ENCODE results near the gene CALML4.

- RRBS, result 74% methylated on average over 4 of the region's 18 CpGs
Measured at GRCh38 chr15:68205082-68205721, at the start of gene CALML4. CALML4 (minus strand) TSS chr15:68205332.

GRCh38 chr15:68279107-68279629 is 1.6 kb downstream of the FEM1B start:
- RRBS, result no CpG with 5 or more reads among the region's 8 CpGs

DNA sequence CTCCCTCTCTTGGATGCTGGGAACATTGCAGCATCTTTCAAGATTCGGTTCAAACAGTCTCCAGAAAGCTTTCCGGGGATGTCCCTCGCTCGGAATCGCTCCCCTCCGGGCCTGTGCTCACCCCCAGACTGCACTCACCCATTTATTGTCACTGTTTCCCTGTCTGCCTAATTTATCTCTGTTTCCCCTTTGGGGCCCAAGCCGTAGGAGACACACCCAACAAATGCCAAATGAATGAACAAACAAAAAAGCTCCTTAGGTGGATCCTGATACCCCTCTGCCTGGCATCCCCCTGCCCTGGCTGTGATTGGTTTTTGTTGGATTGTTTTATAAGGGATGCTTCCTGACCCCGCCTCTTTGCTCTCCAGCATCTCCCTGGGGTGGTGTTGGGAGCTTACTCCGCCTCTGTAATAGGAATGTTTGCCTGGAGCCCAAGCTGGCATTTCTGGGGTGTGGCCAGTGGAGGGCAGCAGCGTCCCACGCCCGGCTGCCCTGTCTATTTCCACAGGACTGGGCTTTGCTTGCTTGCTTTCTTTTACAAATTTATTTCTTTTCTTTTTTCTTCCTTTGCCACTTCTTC is 28.9 kb downstream of the FEM1B start:
- RRBS, result no CpG with 5 or more reads among the region's 12 CpGs

DNA sequence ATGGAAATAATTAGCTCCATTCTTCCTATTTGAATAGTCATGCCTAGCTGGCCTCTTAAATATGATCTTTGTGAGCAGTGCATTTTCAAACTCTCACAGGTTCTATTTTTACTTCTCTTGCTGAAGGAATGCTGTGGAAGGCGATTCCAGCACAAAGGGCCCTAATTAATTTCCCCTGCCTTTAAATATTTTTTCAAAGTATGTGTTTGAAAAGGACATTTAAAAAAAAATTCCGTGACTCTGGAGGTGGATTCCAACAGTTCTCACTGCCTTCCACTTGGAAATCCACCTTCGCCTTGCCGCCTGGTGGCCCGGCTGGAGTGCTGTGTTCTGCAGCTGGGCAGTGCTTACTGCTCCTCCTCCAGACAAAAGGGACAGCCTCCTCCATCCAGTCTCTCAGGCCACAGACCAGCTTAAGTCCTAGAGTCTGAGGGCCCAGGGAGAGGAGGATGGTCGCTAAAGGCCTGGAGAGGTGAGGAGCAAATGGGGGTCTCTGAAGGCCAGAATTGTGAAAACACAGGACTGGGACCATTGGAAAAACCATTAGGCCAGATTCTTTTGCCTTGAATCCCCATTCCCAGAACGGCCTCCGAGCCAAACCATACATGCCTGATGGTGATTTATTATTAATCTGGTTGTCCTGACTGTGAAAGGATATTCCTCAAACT is 61.4 kb upstream of the CORO2B start:
- RRBS, result no CpG with 5 or more reads among the region's 8 CpGs

DNA sequence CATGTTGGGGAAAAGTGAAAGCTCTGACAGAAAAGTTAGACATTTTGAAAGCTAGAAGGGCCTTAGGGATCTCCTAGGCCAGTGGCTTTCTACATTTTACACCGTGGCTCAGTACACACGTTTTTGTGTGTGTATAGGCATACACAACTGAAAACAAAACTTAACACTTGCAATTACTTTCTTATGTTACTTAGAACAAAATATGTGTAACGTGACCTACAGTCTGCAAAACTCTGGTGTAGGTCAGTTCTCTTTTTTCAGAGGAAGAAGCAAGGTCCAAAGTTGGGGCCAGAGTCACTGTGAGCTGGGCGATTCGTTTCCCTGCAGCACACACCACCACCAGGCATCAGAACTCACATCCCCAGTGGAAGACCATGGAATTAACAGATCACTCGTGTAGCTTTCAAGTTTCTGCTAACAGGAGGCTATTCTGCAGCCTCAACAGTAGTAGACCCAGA is 25.9 kb downstream of the ANP32A start:
- RRBS, result no CpG with 5 or more reads among the region's 6 CpGs

GRCh38 chr15:69059908-69060287 is 45.4 kb downstream of the NOX5 start:
- RRBS, result no CpG with 5 or more reads among the region's 6 CpGs

- RRBS, result no CpG with 5 or more reads among the region's 4 CpGs
Measured at GRCh38 chr15:69093070-69093548, 67.3 kb upstream of the GLCE start.

GRCh38 chr15:69488129-69488460 is 35.5 kb downstream of the RPLP1 start:
- RRBS, result no CpG with 5 or more reads among the region's 8 CpGs

- RRBS, result no CpG with 5 or more reads among the region's 5 CpGs
Measured at GRCh38 chr15:69853527-69853791, 244.3 kb downstream of the TLE3 start.

GRCh38 chr15:70023225-70023605 is 74.5 kb downstream of the TLE3 start:
- RRBS, result no CpG with 5 or more reads among the region's 4 CpGs

GRCh38 chr15:70053521-70054242 is 44.0 kb downstream of the TLE3 start:
- RRBS, result no CpG with 5 or more reads among the region's 13 CpGs

DNA sequence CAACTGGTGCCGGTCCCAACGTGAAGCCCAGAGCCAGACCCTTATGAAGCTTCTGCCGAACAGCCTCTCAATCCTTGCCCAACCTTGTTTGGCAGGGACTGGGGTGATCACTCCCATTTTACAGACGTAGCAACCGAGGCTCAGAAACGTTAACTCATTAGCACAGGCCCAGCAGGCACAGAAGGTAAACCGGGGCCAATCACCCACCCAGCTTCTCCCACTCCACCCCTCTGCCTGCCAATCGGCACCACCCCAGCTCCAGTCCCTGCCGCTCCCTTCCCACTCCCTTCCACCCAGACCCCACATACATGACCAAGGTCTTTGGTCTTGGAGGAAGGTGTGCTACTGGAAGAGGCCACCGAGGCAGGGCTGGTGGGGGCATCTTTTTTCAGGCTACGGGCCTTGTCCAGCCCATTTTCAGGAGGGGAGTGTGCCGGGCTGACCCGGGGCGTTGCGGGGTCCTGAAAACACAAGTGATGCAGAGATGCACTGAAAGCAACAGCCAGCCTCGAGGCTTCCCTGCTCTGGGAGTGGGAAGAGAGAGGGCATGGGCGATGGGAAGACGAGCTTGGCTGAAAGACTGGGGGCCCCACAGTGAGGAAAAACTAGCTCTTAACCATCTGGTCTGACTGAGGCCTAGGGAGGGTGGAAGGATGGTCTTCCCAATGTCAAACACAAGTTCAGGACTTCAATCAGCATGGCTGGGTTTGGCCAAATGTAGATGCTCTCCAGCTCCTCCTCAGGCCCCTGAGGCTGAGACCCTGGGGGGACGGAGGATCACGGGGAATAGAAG is 39.2 kb downstream of the TLE3 start:
- RRBS, result no CpG with 5 or more reads among the region's 20 CpGs

- RRBS, result no CpG with 5 or more reads among the region's 2 CpGs
Measured at GRCh38 chr15:70071330-70071670, 26.4 kb downstream of the TLE3 start.

DNA sequence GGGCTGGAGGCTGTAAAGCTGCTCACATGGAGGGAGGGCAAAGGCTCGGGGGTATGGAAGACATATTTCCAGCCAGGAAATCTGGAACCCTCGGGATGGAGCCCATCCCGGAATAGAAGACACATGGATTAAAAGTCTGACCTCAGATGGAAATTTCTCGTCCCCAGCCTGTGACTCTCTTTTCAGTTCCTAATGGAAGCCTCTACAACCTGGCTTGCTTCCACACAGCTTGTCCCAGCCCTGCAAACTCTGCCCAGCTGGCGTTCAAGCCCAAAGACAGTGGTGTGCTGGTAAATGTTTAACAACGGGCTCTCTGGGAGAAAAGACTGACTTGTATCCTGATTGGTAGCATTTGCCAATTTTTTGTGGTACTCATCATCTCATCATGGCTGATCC is 35.6 kb upstream of the TLE3 start:
- RRBS, result no CpG with 5 or more reads among the region's 6 CpGs

DNA sequence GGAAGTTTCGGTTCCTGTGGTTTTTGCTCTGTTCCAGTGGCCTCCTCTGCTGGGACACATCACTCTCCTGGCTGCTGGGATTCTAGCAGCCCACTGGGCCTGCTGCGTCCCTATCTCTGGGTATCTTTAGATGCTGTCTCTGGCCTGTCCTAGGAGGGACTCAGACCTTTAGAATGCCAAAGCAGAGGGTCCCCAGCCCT is 148.3 kb upstream of the TLE3 start:
- RRBS, result no CpG with 5 or more reads among the region's 2 CpGs

GRCh38 chr15:70263972-70264493 is 166.3 kb upstream of the TLE3 start:
- RRBS, result no CpG with 5 or more reads among the region's 10 CpGs

DNA sequence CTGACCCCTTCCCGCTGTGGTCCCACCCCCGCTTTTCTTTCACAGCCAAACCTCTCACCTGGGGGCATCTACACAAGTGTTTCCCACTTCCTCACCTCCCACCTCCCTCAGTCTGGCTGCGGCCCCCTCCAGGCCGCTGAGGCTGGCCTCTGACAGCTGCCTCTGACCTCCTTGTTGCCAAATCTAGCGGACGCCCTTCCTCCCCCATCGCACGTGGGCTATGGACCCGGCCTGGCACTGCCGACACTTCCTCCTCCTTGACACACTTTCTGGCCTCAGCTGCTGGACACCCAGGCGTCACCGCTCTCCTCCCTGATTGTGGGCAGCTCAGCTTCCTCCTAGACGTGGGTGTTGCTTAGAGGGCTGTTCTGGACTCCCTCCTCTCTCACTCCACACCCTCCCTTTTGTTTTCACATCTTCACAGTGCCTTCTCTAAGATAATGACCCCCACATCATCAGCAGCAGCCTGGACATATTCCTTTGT is 169.0 kb upstream of the TLE3 start:
- RRBS, result no CpG with 5 or more reads among the region's 13 CpGs

DNA sequence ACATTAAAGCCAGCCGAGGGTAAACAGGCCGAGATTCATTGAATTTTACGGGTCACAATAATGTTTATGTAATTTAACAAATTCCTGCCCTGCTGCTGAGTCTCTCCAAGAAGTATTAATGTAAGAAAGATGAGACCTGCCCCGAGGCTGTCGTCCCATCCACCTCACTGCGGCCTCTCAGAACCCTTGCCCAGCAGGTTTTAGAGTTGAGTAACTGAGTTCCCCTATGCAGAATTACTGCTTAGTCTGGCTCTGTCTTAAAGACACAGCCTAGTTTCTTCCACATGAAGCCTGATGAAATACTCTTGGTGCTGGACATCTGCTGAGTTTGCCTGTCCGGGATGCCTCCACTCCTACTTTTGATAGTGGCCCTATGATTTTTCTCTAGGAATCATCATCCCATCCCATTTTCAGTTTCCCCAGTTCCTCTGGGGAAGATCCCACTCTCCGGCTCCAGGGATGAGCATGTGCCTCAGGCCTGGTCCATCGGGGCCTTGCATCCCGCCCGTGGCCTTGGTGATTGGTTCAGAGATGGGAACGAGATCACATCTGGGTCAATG is 226.6 kb upstream of the TLE3 start:
- RRBS, result 94% methylated on average over 2 of the region's 12 CpGs

- RRBS, result no CpG with 5 or more reads among the region's 24 CpGs
Measured at GRCh38 chr15:70376738-70377639, 279.3 kb upstream of the TLE3 start.

DNA sequence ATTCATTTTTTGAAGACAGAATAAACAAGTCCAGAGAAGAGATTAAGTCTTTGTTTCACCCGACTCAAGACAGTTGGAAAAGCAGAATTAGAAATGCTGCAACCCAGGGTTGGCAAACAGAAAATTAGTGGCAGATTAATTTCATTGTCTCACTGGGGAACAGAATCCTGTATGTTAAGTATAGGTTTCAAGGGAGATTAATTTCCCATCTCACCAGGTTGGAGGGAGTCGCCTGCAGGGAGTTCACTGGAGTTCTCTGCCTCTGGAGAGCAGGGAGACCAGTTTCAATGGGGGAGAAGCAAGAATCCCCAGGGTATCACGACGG is 268.2 kb downstream of the UACA start:
- RRBS, result no CpG with 5 or more reads among the region's 4 CpGs